Colonic mucosa (tissue), 1 donor: ENCODE measurements around a stretch of chr15.

- PRO-cap = no peak
These were observed 176.0 kb downstream of the RPLP1 start for GRCh38 chr15:69628630-69628916.

GRCh38 chr15:69666384-69667569 lies 214.2 kb downstream of the RPLP1 start:
- PRO-cap = unidirectional peak, minus-strand start at chr15:69666543

GRCh38 chr15:70049271-70050023 lies 48.3 kb downstream of the TLE3 start:
- PRO-cap = no peak

GRCh38 chr15:70095982-70096118 lies 1.9 kb downstream of the TLE3 start:
- PRO-cap = no peak

DNA sequence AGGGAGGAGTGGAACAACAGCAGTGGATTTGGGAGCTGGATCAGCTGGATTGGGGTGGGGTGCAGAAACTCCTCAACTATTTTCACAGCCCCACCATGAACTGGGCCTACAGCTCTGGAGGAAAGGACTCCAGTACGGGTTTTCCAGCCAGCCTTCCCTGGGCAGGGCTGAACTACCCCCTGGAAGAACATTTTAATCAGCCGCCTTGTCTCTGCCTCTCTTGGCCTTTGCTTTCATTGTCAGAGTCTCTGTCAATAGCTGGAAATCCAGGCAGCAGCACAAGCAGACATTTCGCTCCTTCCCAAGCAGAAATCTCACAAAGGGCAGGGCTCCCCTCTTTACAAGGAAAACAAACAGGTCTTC lies 13.6 kb upstream of the TLE3 start:
- PRO-cap = unidirectional peak, plus-strand start at position 254 of the sequence

DNA sequence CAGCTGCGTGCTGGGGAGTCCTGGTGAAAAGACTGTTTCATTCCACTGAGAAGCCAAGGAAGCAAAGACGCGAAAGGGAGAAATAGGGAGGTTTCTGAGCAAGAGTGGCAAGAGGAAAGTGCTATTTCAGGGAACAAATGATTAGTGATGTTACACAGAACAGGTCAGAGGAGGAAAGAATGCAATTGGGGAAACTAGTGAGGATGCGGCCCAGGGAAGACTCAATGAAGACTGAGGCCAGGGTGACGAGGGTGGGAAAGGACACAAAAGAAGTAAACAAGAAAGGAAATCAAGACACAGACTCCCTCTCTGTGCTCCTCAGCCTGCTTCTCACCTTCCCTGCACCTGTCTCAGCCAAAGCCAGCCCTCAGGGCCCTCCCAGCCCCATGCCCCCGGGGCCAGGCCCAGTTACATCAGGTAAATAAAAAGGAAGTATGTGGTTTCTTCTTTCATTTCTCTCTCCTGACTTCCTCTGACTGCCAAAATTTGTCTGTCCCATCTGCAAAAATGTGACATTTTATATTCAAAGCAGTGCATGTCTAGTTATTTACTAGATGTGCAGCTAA lies 328.1 kb downstream of the UACA start:
- PRO-cap = unidirectional peak, minus-strand start at position 332 of the sequence

DNA sequence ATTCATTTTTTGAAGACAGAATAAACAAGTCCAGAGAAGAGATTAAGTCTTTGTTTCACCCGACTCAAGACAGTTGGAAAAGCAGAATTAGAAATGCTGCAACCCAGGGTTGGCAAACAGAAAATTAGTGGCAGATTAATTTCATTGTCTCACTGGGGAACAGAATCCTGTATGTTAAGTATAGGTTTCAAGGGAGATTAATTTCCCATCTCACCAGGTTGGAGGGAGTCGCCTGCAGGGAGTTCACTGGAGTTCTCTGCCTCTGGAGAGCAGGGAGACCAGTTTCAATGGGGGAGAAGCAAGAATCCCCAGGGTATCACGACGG lies 268.2 kb downstream of the UACA start:
- PRO-cap = unidirectional peak, minus-strand start at position 88 of the sequence

DNA sequence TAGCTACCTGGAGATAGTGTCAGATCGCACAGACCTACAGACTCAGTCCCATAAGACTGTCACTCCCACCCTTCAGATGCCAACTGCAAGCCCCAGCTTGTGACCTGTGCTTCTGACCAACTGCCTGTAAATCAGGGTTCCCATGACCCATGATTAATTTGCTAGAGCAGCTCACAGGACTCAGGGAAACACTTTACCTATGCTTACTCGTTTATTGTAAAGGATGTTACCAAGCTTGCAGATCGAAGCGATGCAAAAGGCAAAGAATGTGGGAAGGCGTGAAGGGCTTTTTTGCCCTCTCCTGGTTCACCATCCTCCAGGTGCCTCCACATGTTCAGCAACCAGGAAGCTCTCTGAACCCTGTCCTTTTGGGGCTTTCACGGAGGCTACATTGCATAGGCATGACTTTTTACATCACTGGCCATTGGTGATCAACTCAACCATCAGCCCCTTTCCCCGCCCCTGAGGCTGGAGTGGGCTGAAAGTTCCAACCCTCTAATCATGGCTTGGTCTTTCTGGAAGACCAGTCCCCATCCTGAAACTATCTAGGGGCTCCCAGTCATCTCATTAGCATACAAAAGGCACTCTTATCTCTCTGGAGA lies 52.8 kb downstream of the UACA start:
- PRO-cap = no peak

GRCh38 chr15:70712058-70712871 lies 51.1 kb downstream of the UACA start:
- PRO-cap = no peak

GRCh38 chr15:71080472-71081116 lies 34.7 kb upstream of the THSD4 start:
- PRO-cap = no peak

DNA sequence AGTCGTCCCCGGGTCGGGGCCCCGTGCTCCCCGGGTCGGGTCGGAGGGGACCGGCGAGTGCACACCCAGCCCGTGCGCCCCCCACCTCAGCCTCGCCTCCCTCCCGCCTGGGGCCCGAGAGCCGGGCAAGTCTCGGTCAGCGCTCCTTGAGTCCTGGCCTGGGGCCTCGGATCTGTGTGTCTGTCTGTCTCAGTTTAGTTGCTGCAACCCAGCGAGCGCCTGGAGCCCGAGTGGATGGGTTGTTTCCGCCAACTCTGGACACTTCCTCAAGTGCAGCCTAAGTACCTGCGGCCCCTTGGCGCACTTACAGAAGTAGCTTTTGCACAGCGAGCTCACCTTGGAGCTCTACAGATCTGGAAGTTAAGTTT lies 731 bp downstream of the THSD4 start:
- PRO-cap = unidirectional peak, minus-strand start at position 236 of the sequence

DNA sequence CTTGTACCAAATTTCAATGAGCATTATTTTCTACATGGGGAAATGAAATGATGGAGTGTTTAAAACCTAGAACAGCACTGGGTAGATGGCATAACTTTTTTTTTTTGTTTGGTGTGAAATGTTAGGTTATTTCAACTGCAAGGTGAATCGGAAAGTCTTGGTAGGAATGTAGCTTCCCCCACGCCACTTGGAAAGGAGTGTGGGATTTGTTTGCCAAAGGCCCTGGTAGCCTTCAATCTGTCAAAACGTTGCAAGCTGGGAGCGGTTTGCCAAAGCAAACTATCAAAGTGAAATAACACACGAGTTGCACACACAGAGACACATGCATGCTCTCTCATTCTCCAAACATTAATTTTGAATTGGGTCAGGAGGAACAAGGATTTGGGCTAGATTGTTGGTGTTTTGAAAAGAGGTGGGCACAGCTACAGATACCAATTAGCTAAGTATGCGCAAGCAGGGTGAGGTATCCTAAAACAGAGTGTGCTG lies 34.7 kb downstream of the THSD4 start:
- PRO-cap = no peak

DNA sequence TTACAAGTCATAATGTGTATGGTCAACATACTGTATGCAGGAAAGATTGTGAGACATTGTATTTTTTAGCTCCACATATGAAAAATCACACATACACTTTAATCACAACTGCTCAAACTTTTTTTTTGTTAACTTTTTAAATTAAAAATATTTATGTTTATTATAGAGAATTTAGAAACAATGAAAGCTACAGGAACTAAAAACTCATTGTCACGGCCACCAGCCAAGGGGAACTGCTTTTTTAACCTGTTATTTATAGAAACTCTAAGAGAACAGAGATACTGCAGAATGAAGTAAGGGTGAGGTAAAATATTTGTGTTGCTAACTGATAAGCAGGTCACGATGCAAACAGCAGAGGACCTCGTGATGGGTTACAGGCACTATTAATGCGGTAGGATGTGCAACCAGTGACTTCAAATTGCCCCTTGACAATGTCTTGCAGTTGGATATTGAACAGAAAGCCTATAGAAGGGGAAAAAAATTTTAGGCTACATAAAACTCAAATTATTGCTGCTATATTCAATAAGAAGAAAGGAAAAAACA lies 53.1 kb downstream of the THSD4 start:
- PRO-cap = no peak

- PRO-cap = no peak
These were observed 58.7 kb downstream of the THSD4 start for GRCh38 chr15:71173993-71174319.

- PRO-cap = no peak
These were observed 213.1 kb downstream of the THSD4 start for GRCh38 chr15:71328351-71328864.

- PRO-cap = no peak
These were observed 218.5 kb downstream of the THSD4 start for GRCh38 chr15:71333758-71334097.

DNA sequence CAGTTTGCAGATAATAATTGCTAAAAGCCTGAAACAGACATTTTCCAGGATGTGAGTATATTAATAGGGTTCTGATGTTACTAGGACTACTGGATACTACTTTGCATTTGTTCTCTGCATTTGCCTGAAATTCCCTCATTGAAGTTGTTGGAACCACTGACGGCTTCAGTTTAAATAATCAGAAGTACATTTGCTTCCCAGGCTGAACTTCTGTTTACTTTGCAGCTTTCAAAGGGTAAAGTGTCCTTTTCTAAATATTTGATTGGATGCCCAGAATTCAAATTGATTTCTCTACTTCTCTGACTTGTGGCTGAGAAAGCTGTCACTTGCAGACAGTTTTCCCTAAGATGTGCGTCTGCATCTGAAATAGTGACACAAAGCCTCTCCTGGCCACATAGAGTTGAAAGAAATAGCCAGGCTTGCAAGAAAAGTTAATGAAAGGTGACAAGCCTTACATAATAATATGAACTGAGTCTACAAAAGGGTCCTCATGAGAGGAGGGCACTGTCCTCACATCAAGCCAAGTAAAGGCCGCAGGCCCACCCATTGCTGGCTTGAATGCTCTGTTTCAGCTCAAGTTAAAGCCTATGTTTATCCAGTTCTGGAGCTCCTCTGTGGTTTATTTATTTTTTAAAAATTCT lies 299.6 kb downstream of the THSD4 start:
- PRO-cap = no peak

DNA sequence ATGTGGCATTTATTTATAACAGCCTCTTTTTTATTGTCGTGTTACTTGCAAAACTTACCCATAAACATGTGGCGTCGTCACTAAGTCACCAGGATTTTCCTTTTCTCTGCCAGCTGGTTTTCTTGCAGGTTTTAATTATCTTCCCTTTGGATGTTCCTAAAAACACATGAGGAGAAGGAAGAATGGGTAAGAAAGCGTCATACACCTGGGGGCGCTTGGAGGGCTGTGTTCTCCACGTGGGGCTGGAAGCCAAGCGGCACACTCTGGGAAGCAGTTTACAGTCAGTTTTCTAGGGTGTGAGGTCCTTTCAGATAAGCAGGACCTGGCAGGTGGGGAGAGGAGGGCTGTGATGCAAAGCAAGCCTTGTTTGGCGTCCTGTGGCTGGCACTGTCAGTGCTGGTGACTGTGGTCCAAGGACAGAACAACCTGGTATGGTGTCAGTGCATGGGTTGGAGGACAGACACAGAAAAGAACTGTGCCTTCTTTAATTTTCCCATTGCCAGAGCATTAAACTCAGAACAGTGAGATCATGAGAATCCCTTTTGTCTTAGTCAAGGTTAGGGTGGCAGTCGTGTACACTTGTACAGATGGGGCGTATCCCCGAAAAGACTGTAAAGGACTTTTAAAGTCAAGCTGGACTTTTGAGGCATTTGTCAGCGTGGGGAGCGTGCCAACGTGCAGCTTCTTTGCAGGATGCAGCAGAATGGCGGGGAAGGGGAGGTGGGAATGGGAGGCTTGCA lies 260.6 kb upstream of the NR2E3 start:
- PRO-cap = no peak

DNA sequence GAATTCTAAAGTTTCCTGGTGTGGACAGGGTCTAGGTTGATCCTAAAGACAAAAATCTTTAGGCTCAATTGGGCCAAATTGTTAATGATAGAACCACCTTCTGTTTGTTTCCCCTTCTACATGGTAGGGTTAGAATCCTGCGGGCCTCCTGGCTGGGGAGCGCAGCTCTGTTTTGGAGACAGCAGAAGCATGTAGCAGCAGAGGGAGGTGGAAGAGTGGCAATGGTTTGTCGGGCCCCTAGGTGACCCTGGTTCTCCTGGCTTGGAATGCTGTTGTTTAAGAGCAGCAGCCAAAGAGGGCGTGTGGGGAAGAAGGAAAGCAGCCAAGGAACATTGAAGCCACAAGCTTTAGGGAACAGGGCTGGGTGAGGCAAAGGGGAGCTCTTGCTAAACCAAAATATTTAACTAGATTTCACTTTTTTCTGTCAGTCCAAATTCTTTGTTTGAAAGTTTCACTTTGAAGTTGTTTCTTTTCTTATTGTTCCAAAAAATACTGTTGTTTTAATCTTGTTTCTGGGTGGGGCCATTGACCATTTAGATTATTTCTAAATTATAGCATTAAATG lies 213.7 kb upstream of the NR2E3 start:
- PRO-cap = no peak

DNA sequence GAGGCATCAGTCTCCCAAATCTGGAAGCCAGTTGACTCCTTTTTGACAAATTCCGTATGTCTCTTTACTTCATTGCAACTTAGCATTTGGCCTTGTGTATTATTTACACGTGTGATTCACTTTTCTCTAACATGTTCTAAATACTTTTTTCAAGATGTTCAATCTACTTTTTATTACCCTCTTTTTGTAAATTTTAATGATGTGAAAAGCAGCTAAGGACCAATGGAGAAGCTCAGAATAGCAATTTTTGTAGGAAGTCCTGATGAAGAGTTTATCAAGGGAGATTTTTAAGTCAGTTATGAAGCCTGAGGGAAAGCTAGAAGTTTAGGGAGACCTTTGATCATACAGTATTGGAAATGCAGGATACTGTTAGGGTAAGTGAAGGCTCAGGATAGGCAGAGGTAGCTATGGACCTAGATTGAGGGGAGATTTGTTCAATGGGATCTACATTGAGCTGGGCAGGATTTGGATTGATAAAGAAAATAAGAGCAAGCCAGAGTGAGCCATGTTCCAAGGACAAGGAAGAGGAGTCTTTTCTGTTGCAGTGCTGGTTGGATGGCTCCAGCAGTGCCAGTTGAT lies 187.8 kb upstream of the NR2E3 start:
- PRO-cap = no peak